B cell (primary cell): Measurements from ENCODE around the genes RALGPS1, GARNL3 and STXBP1.

- PRO-cap: bidirectional peak, plus-strand start at chr9:126914625, minus-strand start at chr9:126914611; unidirectional peak, plus-strand start at chr9:126914625; bidirectional peak, plus-strand start at chr9:126914774, minus-strand start at chr9:126914657; bidirectional peak, plus-strand start at chr9:126915139, minus-strand start at chr9:126915008; unidirectional peak, plus-strand start at chr9:126915459
- CAGE, long polyA plus RNA: no peak
Observed at GRCh38 chr9:126914266-126915524, at the start of gene RALGPS1. TSS of gene RALGPS1 (plus strand) at chr9:126914782.

DNA sequence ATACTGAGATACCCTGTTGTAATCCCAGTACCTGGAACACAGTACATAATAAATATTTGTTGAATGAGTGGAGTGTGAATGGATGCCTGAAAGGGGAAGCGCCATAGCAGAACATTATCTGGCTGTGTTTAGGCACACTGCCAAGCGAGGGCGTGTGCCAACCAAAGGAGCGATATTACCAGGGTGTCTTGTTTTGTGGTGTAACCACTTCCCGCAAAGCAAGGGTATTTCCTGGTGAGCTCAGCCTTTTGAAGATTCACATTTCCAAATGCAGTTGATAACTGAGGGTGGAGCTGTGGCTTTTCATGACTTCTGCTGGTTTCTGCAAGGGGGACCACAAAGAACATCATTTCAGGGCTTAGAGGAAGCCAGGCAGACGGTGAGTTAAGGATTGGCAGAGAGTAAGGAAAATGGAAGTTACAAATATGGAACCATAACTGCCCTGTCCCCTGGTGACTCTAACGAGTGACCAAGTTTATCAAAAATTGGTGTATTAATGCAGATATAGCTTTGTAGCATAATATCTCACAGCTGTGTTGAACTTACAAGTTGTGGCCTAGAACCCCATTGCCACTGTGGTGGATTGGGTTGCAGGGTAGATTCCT is 71.3 kb downstream of the RALGPS1 start:
- PRO-cap: unidirectional peak, plus-strand start at position 349 of the sequence
- CAGE, long polyA plus RNA: no peak

- PRO-cap: no peak
- CAGE, long polyA plus RNA: no peak
Observed at GRCh38 chr9:126986626-126986991, 72.0 kb downstream of the RALGPS1 start.

GRCh38 chr9:126993888-126994689 is 79.5 kb downstream of the RALGPS1 start:
- PRO-cap: no peak
- CAGE, long polyA plus RNA: no peak

- PRO-cap: no peak
- CAGE, long polyA plus RNA: no peak
Observed at GRCh38 chr9:127108852-127109729, 13.3 kb downstream of the ANGPTL2 start.

DNA sequence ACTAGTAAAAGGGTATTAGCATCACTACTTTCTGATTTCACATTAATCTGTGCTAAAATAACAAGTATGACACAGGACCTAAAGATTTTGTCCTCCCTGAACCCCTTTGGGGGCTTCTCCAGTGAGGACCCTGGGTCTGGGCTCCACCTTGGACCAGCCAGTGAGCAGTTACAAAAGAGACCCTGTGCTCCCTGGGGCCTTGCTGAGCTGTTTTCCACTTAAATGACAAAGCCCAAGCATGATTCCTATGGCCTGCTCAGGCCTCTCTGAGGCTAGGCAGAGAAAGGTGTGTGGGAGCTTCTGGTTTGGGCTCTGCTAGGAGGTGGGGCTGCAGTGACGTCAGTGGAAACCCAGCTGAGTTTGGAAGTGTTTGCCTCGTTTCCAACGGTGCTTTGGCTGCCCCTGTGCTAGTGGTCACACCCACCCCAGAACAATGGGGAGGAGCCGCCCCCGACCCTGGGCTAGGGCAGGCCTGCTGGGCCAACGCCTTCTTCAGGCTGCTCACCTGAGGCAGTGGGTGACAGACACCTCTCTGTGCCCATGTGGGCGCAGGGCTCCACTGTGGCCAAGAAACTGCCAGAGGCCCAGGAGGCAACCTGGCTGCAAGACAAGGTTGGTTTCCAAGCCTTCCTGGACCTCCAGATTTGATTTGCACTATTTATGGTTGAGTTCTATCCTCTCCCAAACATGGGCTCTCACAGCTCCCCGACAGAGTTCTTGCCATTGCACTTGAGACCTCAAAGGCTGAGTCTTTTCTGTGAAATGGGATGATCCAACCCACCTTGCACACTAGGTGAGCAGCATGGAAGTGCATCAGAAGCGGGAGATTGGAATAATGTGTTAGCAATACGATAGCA is 10.3 kb downstream of the ANGPTL2 start:
- PRO-cap: no peak
- CAGE, long polyA plus RNA: no peak

- PRO-cap: no peak
- CAGE, long polyA plus RNA: no peak
Observed at GRCh38 chr9:127130986-127132103, 8.9 kb upstream of the ANGPTL2 start.

GRCh38 chr9:127182849-127183322 is 60.5 kb upstream of the ANGPTL2 start:
- PRO-cap: no peak
- CAGE, long polyA plus RNA: no peak

GRCh38 chr9:127196433-127196986 is 68.1 kb upstream of the GARNL3 start:
- PRO-cap: no peak
- CAGE, long polyA plus RNA: no peak

GRCh38 chr9:127264635-127265284 is at the start of gene GARNL3:
TSS of gene GARNL3 (plus strand) at chr9:127264774.
- PRO-cap: no peak
- CAGE, long polyA plus RNA: no peak

DNA sequence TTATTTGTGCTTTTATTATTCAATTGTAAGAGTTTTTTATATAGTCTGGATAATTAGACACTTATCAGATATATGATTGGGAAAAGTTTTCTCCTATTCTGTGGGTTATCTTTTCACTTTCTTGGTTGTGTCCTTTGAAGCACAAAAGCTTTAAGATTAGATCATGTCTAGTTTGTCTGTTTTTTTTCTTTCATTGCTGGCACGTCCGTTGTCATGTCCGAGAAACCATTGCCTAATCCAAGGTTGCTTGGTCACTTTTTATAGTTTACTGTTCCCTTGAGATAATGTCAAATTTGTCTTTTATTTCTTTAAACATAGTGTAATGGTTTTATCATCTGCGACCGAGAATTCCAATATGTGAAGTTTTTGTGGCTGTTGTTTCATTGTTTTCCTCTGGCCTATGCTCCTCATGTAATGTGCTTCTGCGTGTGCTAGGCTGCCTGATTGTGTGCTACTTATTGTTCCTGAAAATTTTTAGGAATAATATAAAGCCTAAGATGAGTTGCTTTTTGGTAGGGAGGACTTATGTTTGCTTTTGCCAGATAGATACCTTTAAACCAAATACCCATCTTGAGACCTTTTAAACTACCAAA is 28.8 kb downstream of the GARNL3 start:
- PRO-cap: no peak
- CAGE, long polyA plus RNA: no peak

- PRO-cap: no peak
- CAGE, long polyA plus RNA: no peak
Observed at GRCh38 chr9:127510127-127510436, 58.8 kb downstream of the LRSAM1 start.

DNA sequence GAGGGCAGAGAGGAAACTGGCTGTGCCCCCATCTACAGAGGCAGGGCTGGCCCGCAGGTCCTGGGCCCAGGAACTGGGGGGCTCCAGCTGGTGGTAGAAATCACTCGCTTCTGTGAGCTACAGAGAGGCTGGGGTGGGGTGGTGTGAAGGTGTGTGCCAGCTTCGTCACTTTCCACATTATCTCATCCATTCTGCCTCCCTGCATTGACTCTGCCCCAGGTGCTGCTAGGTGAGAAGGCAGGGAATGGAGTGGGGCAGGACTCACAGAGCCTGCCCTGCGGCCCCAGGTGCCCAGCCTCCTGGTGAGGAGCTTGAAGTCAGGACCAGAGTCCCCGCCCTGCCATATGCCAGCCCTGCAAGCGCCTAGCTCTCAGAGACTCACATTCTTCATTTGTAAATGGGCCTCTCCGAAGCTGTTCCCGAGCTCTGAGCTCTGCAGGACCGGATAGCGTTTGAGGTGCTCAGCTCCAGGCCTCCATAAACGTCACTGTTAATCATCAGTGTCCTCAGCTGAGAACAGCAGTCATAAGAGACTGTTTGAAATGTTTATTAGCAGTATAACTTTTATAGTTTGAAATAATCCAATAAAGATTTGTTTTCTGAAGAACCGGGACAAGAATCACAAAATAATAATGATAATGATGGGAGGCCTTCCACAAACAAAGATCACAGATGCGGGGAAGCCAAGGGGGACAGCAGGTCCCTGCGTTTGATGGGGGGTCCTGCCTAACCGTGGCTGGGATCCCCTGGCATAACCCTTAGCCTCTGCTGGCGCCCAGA is 31.8 kb downstream of the NIBAN2 start:
- PRO-cap: no peak
- CAGE, long polyA plus RNA: no peak

DNA sequence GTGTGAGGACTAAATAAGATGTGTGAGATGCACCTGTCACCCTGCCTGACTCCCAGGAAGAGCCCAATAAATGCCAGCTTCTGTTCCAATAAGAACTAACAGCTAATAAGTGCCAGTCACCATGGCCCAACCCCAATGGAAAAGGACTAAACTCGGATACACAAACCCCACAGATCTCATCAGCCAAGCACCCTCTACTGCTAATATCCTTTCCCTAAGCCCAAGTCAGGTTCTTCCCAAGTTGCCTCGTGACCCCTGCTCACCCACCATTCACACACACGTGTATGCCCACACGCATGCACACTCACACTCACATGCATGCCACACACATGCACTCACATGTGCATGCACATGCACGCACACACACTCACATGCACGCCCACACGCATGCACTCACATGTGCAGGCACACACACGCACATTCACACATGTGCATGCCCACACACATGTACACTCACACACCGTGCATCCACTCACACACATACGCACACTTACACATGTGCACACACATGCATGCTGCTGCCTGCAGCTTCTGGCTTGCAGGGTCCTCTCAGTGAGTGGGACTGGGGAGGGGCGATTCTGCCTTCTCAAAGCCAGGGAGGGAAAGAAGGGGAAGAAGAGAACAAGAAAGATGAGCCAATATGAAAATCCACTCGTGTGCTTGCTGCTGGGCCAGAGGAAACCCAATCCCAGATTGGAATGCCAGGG is 19.7 kb downstream of the NIBAN2 start:
- PRO-cap: no peak
- CAGE, long polyA plus RNA: no peak

GRCh38 chr9:127611613-127612788 is at the start of gene STXBP1:
TSS of gene STXBP1 (plus strand) at chr9:127612277.
- PRO-cap: unidirectional peak, plus-strand start at chr9:127612277
- CAGE, long polyA plus RNA: no peak

- PRO-cap: no peak
- CAGE, long polyA plus RNA: no peak
Observed at GRCh38 chr9:127676570-127677167, 30.1 kb upstream of the CFAP157 start.

- PRO-cap: no peak
- CAGE, long polyA plus RNA: no peak
Observed at GRCh38 chr9:127720069-127720460, 4.2 kb downstream of the TTC16 start.

GRCh38 chr9:127738588-127738861 is 3.4 kb upstream of the TOR2A start:
- PRO-cap: no peak
- CAGE, long polyA plus RNA: no peak

- PRO-cap: bidirectional peak, plus-strand start at chr9:127803721, minus-strand start at chr9:127803621; bidirectional peak, plus-strand start at chr9:127803960, minus-strand start at chr9:127803815
- CAGE, long polyA plus RNA: no peak
Observed at GRCh38 chr9:127803462-127804601, 1.1 kb downstream of the FPGS start.

- PRO-cap: no peak
- CAGE, long polyA plus RNA: no peak
Observed at GRCh38 chr9:127814573-127814830, 11.8 kb downstream of the FPGS start.